ENCODE measurements around a stretch of chr22.

GRCh38 chr22:25615776-25616357 lies 51.4 kb downstream of the GRK3 start:
- RRBS: no CpG with 5 or more reads among the region's 4 CpGs

DNA sequence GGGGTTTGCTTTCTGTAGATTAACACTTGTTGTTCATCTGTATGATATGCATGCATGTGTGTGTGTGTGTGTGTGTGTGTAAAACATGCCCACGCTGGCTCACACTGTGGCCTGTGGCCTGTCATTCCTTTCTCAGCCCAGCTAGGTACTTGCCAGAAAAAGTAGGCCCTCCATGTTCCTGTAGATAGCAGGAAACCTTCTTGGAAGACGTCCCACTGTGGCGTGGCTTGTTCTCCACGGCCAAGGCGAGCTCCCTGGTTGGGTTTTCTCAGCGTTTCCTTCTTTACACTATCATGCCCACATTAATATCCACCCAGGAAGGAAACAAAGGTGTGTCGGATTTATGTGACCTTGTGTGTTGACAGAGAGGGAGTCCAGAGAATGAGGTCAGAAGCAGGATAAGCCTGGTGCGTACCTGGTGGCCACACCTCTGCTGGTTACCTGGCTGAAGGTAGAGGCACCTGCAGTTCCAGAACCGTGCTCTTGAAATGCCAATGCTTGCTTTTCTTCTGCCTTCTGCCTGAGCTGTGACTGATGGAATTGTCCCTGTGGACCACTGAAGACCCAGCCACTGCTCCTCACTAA lies 7.8 kb downstream of the ASPHD2 start:
- RRBS: no CpG with 5 or more reads among the region's 9 CpGs

GRCh38 chr22:26510017-26510459 lies 2.2 kb downstream of the TFIP11 start:
- RRBS: no CpG with 5 or more reads among the region's 12 CpGs

DNA sequence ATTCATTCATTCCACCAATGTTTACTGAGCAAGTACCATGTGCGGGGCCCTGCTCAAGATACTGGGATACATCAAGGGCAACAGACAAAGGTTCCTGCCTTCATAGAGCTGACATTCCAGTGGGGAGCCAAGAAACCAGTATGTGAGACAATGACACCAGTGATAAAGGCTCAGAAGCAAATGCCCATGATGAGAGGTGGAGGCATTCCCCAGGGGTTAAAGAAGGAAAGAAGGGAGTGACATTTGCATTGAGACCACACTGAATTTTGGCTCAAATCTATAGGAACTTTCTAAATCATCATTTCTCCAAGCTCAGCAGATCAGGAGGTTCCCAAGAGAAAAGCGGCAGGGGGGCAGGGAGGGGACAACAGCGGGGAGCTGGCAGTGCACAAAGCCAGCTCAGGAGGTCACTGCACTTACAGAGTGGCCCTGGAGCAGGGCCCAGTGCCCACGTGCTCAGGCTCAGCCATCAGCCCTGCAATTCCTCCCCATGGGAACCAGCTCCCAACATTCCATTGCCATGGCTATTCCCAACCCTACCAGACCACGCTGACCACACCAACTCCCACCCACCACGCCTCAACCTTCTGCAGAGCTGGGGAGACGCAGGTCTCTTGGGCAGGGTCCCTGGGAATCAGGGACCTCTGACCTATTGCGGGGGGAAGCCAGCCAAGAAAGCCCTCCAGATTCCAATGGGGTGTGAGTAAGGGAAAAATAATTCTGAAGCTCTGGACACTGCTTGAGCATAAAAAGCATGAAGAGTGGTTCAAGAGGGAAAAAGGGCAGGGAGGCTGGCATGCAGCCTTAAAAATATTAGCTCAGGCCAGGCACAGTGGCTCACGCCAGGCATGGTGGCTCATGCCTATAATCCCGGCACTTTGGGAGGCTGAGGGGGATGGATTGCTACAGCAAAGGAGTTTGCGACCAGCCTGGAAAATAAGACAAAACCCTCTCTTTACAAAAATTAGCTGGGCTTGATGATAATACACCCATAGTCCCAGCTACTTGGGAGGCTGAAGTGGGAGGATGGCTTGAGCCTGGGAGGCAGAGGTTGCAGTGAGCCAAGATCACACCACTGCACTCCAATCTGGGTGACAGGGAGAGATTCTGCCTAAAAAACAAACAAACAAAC lies 38.3 kb upstream of the TFIP11 start:
- RRBS: no CpG with 5 or more reads among the region's 11 CpGs

DNA sequence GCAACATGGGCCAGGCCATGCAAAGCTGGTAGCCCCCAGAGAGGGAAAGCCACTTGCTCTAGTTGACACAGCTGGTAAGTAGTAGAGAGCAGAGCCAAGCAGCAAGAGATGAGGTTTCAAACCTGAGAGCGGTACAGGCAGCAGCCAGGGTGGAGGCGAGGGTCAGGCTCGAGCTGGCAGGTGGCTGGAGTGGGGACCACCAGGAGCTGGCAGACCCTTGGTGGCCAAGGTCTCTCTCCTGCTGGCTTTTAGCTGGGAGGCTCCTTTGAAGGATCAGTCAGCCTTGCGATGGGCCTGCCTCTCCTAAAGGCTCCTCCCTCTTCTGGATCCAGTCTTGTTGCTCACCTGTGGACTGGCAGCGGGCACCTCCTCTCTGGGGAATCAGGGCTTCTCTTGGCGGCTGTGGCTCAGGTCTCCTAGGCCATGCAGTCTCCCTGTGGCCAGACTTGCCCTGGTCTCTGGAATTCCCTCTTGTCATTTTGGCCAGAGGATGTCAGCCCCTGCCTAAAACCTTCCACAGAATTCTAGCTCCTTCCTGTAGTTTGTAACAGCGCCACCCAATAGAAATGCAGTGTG lies 24.7 kb downstream of the TPST2 start:
- RRBS: no CpG with 5 or more reads among the region's 7 CpGs

DNA sequence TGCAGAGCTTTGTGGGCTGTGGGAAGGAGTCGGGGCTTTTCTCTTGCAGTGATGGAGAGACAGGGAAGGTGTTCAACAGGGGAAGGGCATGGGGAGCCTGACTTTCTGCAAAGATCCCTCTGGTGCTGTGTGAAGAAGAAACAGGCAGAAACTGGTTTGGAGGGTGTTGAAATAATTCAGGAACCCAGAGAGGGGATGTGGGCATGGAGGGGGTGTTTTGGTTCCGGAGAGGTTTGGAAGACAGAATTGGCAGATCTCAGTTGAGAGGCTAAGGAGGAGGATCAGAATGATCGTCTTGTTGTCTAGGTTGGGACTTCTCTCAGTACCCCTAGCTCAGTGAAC lies 2.7 kb upstream of the TPST2 start:
- RRBS: no CpG with 5 or more reads among the region's 3 CpGs

GRCh38 chr22:27105367-27105981 lies 483.7 kb downstream of the CRYBA4 start:
- RRBS: no CpG with 5 or more reads among the region's 10 CpGs

DNA sequence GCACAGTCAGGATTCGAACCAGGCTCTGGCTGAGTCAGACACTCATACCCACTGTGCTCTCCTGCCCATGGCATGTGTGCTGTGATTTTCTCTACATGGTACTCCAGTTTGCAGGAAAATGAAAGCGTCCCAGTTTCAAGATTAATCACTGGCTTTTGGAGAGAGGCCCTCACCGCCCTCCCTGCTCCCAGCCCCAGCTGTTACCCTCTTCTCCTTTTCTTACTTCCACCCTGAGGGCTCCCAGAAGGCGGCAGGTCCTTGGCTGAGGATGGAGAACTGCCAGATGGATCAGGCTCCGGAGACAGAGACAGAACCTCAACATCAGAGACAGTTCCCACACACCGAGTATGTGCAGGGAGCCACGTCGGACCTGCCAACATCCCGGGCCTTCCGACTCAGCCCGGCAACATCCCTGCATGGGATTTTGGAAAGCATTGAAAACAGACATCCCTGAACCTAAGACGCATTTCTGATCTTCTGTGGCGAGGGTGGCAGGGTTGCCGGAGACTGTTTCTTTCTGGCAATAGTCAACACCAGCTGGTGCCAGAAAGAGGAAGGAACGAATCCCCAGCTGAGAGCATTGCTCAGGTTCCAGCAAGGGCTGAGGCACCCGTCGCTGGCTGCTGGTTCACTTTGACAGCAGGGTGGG lies 502.6 kb downstream of the CRYBA4 start:
- RRBS: 65% methylated on average over 7 of the region's 17 CpGs

- RRBS: no CpG with 5 or more reads among the region's 5 CpGs
These were observed 581.5 kb downstream of the MN1 start for GRCh38 chr22:27220098-27220499.

DNA sequence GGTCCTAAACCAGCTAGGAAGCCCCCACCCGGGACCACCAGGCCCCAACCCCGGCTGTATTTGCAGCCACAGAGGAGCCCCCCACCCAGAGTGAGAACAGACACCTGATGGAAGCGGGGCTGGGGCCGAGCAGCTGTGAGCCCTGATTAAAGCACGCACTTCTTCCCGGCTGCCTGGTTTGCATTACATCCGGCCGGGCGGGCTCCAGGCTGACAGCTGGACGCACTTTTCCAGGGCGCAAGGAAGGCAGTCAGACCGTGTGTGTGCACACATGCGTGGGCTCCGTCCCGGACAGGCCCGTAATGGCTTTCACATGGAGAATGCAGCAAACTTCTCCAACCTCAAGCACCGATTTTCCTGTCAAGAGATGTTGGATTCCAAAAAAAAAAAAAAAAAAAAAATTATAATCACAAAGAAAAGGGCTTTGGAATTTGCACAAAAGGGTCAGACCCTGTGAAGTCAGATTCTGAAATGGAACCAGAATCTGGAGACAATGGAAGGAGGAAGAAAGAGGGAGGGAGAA lies 365.7 kb downstream of the MN1 start:
- RRBS: 3% methylated on average over 9 of the region's 17 CpGs

DNA sequence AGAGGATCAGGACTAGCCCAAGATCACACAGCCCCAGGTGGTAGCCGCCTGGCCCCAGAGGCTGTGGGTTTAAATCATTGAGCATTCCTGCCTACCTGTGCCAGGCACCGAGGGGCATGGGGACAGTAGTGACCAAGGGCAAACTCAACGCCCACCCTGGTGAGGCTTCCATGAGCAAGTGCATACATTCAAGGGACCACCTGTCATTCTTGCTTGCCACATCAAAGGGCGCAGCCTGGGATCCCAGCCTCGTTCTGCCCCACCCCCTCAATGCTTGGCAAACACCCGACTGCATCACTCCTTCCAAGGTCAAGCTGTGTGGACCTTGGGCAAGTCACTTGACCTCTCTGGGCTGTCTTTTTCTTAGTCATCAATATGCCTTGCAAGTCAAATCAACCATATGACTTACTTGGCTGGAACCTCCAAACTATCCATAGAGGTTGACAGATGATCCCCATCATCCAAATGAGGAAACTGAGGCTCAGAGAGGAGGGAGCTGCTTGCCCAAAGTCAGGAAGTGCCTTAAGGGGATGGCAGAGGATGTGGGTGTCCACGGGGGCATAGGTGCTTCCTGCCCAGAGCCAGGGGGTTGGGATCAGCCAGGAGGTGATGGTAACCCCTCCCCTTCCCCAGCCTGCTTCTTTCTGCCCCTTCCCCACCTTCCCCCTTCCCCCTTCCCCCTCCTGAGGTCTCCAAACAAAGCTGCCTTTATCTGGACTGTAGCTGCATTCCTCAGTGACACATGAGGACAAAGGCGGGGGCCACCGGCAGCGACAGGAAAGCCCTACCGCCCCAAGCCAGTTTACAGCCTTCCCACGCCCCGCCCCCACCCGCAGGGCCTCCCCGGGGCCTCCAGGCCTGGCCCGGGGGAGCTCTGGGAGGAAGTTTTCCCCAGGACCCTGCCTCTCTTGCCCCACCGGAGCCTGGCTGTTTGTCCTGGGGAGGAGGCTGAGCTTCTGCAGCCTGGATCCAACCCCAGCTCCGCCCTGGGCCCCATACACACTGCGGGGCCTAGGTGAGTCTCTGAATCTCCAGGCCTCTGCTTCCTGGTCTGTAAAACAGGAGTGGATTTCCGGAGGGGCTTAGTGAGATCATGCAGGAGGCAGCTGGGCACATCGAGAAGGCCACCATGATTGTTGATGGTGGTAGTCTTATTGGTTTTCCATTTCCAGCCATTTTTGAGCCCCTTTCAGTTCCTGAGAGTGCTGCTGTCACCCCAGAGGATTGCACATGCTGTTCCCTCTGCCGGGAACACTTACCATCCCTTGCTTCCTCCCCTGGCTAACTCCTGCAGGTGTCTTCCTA lies 131.0 kb downstream of the MN1 start:
- RRBS: 11% methylated on average over 10 of the region's 22 CpGs

DNA sequence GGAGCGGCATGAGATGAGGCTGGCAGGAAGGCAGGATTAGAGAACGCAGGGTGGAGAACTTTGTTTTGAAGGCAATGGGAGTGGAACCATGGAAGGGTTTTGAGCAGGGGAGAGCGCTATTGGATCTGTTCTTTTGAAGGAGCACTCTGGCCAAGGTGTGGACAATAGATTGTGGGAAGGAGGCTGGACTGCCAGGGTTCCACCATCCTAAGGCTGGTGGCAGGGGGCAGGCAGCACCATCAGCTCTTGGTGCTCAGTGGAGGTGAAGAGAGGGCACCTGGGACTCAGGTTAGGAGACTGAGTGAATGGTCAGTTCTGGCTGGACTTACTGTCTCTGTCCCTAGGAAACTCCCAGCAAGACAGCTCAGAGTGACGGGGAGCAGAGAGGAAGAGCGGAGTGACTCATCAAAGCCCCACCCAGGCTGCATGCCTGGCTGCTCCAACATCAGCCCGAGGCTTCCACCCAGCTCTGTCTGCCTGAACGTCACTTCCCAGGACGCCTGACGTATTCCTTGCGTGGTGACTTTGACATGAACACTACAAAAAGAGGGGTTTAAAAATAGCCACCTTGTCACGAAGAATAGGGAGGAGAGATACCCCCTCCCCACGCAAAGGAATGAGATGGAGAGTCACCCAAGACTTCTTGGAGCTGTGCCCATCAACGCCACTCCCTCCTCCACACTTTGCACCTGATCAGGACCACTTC lies 83.4 kb downstream of the MN1 start:
- RRBS: no CpG with 5 or more reads among the region's 13 CpGs

DNA sequence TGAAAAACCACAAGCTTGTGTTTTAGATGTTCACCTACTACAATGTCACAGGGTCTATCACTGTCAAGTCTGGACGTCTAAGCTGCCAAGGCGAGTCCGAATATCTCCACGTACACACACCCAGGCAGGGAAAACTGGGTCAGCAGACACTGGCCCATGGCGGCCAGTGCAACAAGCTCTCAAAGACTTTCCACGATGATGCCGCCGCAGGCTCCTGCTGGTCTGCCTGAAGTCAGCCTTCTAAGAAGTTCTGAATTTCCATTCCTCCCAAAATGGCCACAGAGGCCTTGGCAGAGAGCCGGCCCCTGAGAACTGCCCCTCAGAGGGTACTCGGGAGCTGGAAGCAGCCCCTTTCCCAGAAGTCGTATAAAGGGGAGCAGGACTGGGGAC lies 17.8 kb downstream of the MN1 start:
- RRBS: no CpG with 5 or more reads among the region's 11 CpGs

DNA sequence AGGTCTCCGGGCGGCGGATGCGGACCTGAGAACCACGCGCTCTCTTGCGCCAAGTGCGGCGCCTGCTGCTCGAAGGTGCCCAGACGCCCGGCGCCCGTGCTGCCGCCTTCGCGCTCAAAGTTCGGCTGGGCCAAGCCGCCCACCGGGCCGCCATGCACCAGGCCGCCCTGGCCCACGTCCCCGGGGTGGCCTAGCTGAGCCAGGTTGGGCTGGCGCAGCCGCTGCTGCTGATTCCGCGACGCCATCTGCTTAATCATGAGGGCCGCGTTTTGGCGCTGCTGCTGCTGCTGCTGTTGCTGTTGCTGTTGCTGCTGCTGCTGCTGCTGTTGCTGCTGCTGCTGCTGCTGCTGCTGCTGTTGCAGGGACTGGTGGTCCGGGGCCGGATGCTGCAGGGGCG lies 2.9 kb downstream of the MN1 start:
- RRBS: 7% methylated on average over 25 of the region's 35 CpGs

GRCh38 chr22:27810393-27811068 lies 9.0 kb upstream of the MN1 start:
- RRBS: 53% methylated on average over 7 of the region's 22 CpGs

- RRBS: no CpG with 5 or more reads among the region's 6 CpGs
These were observed 26.3 kb downstream of the PITPNB start for GRCh38 chr22:27892614-27893265.

GRCh38 chr22:27912147-27912608 lies 6.9 kb downstream of the PITPNB start:
- RRBS: no CpG with 5 or more reads among the region's 1 CpG

GRCh38 chr22:27995999-27996817 lies 77.2 kb upstream of the PITPNB start:
- RRBS: no CpG with 5 or more reads among the region's 24 CpGs

GRCh38 chr22:28484553-28485518 lies 194.8 kb downstream of the TTC28 start:
- RRBS: no CpG with 5 or more reads among the region's 5 CpGs

GRCh38 chr22:28557153-28558012 lies 122.3 kb downstream of the TTC28 start:
- RRBS: no CpG with 5 or more reads among the region's 1 CpG

Data from epidermal melanocyte (primary cell).